AG09309 (cell line): ENCODE measurements around a stretch of chr11.

DNA sequence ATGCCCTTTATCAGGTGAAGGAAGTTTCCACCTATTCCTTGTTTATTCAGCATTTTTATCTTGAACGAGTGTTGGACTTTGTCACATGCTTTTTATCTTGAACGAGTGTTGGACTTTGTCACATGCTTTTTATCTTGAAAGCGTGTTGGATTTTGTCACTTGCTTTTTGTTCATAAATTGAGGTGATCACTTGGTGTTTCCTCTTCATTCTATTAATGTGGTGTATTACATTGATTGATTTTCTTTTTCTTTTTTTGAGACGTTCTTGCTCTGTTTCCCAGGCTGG, 3.9 kb upstream of the B4GAT1 start:
- RRBS = no CpG with 5 or more reads among the region's 4 CpGs

DNA sequence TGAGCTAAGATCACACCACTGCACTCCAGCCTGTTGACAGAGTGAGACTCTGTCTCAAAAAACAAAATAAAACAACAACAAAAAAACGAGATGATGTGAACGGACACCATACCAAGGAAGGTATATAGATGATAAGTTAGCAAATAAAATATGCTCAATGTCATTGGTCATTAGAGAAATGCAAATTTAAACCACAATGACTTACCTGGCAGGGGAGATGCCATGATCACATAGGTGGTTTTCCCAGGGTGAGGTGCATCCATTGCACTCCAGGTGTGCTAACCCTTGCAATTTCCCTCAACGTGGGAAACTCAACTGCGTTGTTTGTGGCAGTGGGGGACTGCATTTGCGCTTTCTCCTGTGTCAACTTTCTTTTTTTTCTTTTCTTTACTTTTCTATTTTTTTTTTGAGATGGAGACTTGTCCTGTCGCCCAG, 21.7 kb upstream of the SLC29A2 start:
- RRBS = no CpG with 5 or more reads among the region's 6 CpGs

DNA sequence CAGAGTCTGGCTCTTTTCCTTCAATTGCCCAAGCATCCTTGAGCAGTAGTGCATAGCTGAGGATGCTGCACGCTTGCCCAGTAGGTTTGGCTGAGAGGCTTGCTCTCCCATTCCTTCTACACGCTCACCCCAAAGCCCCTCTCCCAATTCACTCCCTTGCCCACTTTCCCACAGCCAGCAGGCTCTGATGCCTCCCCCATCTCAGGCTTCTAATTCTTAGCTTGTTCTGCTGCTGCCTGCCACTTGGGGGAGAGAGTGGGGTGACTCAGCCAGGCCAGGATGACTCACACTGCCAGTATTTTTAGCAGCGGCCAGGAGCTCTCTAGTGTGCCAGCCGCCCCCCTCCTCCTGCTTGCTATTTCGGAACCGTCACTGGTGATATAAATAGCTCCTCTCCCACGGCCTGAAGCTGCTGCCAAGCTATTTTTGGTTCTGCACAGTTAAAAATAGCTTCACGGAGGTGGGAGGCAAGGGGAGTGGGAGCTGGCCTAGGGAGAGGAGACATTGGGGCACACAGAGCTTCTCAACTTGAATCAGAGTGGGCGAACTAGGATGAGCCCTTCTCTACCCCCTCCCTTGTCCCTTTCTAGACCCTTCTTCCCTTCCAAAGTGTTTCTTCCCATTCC, 2.7 kb upstream of the NPAS4 start:
- RRBS = no CpG with 5 or more reads among the region's 9 CpGs

DNA sequence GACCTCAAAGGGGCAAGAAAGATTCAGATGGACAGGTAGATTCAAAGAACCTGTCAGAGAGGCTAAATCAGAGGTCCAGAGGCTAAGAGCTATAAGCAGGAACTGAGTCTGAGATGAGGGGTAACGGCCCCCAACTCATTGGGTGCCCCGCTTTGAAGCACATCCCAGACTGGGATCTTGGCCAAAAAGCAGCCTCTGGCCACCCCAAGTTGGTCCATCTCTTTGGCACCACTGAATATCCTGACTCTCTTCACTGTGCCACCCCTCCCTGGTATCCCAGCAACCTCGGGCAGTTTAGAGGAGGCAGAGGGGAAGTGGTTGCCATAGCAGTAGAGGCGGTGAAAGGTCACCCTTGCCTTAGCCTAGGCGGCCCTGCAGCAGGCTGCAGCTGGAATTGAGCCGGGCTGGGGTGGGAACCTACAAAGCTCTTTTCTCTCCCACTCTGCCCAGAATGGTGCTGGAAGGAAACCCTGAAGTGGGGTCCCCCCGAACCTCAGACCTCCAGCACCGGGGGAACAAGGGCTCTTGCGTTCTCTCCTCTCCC, 1.0 kb downstream of the PELI3 start:
- RRBS = no CpG with 5 or more reads among the region's 9 CpGs

DNA sequence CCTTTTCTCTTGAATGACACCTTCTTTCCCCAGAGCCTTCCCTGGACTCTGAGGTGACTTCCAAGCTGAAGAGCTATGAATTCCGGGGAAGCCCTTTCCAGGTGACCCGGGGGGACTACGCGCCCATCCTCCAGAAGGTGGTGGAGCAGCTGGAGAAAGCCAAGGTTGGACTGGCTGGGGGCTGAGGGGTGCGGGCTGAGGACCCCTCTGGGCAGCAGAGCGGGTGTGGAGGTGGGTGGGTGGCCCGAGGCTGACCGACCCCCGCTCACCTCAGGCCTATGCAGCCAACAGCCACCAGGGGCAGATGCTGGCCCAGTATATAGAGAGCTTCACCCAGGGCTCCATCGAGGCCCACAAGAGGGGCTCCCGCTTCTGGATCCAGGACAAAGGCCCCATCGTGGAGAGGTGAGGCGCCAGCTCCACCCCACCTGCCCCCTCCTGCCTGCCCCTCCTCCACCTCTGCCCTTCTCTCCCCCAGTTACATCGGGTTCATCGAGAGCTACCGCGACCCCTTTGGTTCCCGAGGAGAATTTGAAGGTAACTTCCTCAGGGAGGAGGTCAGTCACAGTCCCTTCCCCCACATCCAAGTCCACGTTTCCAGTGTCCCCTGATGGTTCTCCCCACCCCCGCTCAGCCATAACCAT, 11.1 kb downstream of the DPP3 start:
- RRBS = no CpG with 5 or more reads among the region's 20 CpGs

GRCh38 chr11:66591157-66591583, 1.7 kb downstream of the CCDC87 start:
- RRBS = no CpG with 5 or more reads among the region's 2 CpGs

DNA sequence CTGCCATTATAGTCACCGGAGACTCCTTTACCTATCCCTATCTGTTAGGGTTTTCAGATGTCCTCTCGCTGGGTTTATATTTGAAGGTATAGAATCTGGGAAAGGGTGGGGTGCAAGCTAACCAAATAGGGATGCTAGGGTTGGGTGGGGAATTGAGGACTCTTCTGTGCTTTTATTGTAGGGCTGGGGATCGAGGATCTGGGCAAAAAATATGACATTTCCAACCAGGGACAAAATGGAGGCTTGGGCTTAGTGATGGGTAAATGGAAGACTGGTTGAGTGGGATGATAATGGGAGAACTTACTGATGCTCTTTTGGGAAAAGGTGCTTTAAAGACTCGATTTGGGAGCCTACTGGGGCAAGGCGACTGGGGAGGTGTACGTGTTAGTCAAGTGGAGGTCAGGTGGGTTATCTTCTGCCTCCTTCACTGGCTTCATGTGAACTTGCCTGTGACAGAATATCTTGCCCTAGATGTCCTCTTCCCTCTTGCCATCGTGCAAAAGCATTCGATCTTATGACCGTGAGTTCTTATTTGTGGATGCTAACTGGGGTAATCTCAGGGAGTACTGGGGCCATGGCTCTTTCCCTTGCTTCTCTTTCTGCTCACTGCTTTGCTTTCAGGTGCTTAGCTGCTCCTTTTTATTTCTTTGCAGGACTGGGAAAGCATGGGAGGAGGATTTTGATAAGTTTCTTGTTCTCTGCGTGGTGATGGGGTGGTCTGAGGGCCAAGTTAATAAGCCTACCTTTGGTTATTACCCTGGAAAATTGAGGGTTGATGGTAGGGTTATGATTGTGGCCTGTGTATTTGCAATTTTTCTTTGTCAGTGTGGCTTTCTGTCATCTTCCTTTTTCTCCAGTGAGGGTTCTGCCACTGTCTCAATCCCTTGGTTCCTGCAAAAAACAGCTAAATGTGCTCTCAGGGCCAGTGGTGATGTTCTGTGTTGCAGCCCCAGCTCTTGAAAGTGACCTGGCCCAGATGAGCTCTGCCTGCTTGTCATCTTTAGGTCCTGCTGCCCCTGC, 10.2 kb upstream of the RBM4 start:
- RRBS = no CpG with 5 or more reads among the region's 10 CpGs

DNA sequence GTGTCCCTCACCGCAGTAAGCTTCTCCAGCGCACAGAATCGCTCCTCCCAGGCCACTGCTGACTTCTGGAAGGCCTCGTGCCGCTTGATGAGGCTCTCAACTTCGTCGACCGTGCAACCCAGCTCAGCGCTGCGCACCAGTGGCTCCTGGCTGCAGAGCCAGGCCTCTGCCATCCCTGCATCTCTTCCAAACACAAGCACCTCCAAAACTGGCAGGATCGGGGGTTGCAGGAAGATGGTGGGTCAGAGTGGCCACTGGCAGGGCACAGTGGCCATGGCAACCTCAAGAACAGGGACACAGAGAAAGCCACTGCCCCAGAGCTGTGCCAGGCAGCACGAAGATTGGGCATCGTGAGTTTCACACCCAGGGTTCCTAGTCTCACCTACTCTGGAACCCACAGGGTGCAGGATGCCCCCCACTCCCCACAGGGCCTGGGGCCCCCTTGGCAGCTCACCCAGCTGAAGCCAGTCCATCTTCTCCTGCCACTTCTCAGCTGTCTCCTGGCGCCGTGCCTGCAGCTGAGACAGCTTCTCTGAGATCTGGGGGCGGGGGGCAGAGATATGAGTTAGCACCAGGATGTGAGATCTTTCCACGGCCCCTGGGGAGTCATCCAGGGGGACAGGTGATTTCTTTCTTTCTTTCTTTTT, 11.1 kb upstream of the RBM4B start:
- RRBS = no CpG with 5 or more reads among the region's 17 CpGs

DNA sequence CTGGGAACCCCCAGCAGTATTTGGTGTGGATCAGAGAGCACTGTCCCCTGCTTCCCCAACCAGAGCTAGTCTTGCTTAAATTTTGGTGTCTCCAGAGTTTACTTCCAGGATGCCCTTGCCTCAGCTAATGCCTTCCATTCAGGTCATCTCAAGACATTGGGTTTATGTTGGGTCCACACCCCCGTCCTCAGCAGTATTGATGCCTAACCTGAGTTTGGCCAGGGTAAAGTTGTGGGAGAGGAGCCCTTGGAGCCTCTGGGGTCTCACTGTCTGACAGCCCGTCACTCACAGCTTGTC, 1.3 kb downstream of the RCE1 start:
- RRBS = no CpG with 5 or more reads among the region's 2 CpGs

GRCh38 chr11:66857167-66857579, 309 bp downstream of the LRFN4 start:
- RRBS = 10% methylated on average over 21 of the region's 39 CpGs

- RRBS = no CpG with 5 or more reads among the region's 6 CpGs
Observed at GRCh38 chr11:66903986-66904514, 47.2 kb downstream of the LRFN4 start.

DNA sequence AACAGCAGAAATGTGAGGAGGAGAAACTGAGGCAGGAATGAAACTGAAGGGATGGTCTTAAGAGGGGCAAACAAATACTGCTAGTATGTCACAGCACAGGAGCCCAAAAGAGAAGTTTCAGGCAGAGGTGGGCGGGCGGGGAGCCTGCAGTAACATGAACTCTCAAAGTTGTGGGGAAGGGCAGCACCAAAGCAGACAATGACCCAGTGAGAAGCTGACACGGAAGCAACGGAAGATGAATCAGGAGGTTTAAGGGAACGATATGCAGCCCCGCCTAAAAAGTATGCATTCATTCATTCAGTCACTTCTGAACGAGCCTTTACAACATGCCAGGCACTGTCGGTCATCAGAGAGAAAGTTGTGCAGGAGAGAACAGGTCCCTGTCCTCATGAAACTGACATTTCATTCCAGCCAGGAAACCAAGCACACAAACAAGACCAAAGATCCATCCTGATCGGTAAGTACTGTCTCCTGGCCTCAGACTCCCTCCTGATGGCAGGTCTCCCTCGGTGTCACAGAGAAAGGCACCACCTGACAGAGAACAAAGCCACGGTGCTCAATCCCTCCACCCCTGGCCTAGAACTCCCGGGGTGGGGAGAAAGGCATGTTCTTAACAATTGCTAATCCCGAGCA, 49.2 kb downstream of the LRFN4 start:
- RRBS = no CpG with 5 or more reads among the region's 13 CpGs

- RRBS = no CpG with 5 or more reads among the region's 18 CpGs
Observed at GRCh38 chr11:67002156-67003514, 20.3 kb upstream of the SYT12 start.

DNA sequence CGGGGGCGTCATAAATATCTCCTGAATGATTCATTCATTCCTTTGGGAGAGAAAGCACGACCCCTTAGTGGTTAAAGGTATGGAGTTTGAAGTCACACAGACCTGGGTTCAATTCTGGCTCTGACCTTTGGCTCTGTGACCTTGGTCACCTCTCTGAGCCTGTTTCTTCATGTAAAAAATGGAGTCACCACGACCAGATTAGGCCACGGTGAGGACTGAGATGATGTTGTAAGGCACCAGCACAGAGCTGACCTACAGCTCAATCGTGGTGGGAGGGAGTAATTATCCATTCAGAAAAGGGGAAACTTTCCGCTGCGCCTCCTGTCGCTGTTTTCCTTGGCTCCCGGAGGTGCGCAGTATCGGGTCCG, 400 bp upstream of the SYT12 start:
- RRBS = 5% methylated on average over 4 of the region's 13 CpGs

DNA sequence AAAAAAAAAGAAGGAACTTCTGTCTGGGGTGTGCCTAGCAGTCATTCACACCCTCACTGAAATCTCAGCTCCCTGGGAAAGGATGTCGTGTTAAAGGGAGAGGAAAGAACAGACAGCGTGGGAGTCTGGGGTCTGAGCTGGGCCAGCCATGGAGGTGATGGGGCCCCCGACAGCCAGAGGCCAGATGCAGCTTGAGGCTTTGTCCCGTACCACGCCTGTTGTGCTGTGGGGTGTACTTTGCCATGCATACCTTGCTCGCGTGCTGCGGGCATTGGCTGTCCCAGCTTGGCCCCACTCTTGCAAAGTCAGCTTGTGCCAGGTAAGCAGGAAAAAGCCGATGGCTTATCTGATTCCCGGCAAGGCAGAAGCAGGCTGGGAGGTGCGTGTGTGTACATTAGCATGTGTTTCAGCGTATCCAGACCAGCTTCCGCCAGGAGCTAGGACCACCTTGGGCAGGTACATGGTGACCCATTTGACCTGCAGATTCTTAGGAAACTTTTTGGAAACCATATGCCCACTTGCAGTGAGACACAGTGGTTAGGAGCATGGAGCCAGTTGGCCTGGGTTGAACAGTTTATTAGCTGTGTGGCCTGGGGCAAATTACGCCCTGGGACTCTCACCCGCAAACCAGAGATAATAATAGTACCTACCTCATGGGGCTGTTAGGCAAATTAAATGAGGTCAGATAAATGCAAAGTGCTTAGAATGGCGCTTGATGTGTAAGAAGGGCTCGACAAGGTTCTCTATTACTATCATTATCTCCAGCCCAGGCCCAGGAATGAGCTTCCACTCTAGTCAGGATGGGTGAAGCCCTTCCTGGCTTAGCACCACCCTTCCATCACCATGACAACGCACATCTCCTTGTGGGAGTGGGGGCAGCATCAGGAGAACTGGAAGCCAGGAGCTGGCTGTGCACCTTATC, 4.8 kb downstream of the SYT12 start:
- RRBS = no CpG with 5 or more reads among the region's 18 CpGs

GRCh38 chr11:67060103-67061045, 3.7 kb downstream of the RHOD start:
- RRBS = no CpG with 5 or more reads among the region's 13 CpGs

DNA sequence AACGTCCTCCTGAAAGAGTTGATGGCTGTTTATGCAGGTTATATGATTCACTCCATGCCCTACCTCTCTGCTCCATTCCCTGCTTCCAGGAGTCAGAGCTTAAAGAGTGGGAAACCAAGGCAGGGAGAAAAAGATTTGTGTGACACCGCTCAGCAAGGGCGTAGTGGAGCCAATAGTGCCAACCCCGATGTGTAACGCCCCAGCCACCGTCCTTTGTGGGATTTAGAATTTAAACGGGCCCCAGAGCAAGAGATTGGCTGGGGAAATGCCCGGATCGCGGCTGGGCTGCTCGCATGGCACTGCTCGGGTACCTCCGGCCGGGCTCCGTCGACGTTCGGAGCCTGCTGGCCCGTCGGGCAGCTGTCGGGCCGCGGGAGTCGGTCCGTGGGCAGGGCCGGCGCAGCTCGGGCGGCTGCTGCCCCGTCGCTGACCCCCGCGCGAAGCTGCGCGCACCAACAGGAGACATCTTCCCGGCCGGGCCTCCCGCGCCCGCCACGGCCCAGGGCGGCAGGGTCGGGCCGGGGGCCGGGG, 1.5 kb upstream of the KDM2A start:
- RRBS = 16% methylated on average over 36 of the region's 46 CpGs

DNA sequence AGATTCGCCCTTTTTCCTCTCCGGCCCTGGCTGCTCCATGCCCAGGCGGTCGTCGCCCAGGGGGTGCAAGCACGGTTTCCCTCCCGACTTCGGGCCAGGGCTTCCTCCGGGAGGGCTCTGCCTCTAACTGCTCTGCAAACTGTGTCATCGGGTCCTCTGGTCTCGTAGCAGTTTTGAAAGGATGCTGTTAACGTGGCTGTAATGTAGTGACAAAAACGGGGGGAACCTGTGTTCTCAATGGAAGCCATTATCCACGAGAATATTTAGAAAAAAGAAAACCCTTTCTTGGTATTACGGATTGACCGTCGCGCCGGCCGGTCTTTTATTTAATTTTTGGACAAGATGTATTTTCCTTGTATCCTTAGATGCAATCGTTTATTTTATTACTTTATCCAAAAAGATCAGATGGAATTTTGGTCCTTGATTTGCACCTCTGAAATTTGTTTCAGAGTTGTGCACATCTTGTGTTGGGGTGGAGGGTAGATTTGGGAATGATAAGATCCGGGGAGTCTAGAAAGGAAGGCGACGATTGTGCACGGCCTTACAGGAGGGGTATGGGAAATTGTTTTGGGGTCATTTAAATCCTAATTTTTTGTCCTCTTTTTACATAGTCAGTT, 1.2 kb downstream of the KDM2A start:
- RRBS = under 1% methylated on average over 7 of the region's 25 CpGs

GRCh38 chr11:67185497-67185929, 66.5 kb downstream of the KDM2A start:
- RRBS = no CpG with 5 or more reads among the region's 9 CpGs

DNA sequence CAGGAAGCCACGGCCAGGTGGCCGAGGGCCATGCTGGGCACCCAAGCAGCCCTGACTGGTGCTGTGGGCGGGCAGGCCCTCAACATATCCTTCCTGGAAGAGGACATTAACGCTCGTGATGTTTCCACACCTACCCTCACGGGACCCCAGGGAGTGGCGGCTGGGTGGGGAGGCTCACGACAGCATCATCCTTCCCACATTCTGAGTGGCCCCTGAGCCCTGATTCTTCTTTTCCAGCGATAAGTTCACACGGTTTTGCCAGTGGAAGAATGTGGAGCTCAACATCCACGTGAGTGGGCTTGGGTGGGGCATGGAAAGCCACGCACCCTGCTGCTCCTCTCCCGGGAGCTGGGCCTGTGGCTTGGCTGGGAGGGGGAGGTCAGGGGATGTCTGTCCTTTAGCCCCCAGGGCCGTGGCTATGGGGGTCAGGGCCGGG, 8.6 kb upstream of the ANKRD13D start:
- RRBS = 89% methylated on average over 3 of the region's 15 CpGs